ENCODE measurements around the gene CDC42BPB.

DNA sequence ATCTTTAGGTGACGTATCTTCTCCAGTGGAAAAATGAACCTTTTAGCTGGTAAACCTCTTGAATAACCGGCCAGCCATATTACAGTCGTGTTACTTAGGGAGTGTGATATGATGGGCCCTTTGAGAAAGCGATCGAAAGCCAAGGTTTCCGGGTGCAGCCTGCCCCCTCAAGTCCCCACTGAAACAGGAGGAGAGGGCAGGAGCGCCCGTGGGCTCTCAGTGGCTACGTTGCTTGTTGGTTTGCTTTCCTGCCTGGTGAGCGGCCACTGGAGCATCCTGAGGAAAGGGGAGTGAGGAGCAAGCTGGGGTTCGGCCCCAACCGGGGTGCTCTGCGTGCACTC, 80.6 kb downstream of the PPP2R5C start:
- PRO-cap: no peak
- RAMPAGE, long total RNA: no peak

DNA sequence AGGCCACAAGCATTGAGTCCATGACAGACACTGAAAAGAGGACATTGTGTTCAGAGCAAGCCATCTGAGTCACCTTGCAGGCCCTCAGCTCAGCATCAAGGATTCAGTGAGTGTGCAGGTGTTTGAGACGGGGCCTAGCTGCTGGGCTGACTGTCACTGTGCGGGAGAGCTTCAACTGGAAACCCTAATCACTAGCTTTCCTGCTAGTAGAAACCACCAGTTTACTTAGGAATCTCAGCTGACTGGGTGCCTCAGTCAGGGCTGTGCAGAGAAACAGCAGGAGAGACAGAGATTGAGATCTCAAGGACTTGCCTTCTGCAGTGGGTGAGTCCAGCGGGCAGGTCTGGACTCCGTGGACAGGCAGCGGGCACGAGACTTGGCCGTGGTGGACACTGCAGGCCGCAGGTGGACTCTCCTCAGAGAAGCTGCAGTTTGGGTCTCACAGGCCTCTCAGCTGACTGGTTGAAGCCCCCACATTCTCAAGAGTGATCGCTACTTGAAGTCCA, 86.0 kb upstream of the DYNC1H1 start:
- PRO-cap: no peak
- RAMPAGE, long total RNA: no peak

DNA sequence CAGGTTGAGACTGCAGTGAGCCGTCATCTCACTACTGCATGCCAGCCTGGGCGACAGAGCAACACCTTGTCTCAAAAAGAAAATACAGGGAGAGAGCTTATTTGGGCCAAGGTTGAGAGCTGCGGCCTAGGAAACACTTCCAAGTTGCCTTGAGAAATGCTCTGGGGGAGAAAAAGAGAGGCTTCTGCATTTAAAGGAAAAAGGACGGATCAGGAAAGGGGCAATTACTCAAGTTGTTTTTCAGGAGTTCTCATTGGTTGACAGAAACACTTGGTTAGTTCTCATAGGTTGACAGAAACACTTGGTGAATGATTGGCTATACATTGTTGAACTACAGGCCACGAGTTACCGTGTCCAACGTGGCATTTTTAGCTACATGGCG, 34.9 kb upstream of the DYNC1H1 start:
- PRO-cap: no peak
- RAMPAGE, long total RNA: no peak

DNA sequence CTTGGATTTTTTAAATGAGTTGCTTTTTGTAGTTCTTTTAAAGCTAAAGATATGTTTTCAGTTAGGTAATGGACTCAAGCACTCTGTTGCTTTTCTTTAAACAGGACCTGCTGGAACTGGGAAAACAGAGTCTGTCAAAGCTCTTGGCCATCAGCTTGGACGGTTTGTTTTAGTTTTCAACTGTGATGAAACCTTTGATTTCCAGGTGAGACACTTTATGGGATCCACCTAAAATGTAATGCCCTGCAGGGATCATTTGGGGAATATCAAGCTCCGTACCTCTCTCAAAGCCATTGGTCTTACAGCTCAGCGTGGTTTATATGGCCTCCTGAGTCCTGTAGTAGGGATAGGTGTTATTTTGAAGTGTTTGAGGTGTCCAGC, 42.5 kb downstream of the DYNC1H1 start:
- PRO-cap: no peak
- RAMPAGE, long total RNA: no peak

DNA sequence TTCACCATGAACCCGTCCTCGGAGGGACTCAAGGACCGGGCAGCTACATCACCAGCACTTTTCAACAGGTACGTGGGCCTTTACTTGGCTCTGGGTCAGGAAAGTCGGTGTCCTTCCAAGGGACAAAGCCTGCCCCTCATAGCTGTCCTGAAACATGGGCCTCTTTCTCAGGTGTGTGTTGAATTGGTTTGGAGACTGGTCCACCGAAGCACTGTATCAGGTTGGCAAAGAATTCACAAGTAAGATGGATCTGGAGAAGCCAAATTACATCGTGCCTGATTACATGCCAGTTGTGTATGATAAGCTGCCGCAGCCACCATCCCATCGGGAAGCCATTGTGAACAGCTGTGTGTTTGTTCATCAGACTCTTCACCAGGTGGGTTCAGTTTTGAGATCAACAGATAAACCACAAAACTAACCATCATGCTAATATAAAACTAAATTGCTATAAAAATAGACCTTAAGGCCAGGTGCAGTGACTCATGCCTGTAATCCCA, 59.0 kb downstream of the HSP90AA1 start:
- PRO-cap: no peak
- RAMPAGE, long total RNA: no peak

GRCh38 chr14:102048346-102048918, 38.4 kb downstream of the HSP90AA1 start:
- PRO-cap: no peak
- RAMPAGE, long total RNA: no peak

DNA sequence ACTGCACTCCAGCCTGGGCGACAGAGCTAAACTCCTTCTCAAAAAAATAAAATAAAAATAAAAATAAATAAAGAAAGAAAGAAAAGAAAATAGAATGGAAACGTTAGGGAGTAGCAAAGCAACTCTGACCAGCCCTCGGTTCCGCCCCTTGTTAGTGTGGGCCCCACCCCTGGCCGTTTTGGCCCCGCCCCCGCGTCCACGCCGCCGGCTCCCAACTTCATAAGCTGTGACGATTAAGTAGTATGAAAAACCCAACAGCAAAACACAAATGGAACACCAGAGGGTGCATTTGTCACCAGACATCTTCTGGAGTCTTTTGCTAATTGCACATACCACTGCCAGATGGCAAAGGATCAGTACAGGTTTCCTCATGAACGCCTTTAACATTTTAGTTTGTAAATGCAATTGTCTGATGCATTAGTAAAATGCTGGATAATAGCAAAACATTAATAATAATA, 23.8 kb downstream of the HSP90AA1 start:
- PRO-cap: no peak
- RAMPAGE, long total RNA: no peak

DNA sequence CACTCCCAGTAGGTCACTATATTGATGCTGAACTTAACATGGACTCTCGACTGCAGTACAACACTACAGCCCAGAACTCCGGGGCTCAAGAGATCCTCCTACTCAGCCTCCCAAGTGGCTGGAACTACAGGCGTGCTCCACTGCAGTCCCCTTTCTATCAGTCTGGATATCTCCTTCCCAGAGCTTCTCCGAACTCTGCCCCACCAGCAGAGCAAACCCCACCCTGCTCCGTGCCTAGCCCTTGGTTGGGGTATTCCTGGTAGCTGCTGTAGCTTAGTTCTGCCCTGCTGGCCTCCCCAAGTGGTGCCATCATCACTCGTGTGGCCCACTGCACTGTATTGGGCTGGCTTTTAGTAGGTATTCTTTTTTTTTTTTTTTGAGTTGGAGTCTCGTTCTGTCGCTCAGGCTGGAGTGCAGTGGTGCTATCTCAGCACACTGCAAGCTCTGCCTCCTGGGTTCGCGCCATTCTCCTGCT, 9.5 kb downstream of the HSP90AA1 start:
- PRO-cap: no peak
- RAMPAGE, long total RNA: no peak

DNA sequence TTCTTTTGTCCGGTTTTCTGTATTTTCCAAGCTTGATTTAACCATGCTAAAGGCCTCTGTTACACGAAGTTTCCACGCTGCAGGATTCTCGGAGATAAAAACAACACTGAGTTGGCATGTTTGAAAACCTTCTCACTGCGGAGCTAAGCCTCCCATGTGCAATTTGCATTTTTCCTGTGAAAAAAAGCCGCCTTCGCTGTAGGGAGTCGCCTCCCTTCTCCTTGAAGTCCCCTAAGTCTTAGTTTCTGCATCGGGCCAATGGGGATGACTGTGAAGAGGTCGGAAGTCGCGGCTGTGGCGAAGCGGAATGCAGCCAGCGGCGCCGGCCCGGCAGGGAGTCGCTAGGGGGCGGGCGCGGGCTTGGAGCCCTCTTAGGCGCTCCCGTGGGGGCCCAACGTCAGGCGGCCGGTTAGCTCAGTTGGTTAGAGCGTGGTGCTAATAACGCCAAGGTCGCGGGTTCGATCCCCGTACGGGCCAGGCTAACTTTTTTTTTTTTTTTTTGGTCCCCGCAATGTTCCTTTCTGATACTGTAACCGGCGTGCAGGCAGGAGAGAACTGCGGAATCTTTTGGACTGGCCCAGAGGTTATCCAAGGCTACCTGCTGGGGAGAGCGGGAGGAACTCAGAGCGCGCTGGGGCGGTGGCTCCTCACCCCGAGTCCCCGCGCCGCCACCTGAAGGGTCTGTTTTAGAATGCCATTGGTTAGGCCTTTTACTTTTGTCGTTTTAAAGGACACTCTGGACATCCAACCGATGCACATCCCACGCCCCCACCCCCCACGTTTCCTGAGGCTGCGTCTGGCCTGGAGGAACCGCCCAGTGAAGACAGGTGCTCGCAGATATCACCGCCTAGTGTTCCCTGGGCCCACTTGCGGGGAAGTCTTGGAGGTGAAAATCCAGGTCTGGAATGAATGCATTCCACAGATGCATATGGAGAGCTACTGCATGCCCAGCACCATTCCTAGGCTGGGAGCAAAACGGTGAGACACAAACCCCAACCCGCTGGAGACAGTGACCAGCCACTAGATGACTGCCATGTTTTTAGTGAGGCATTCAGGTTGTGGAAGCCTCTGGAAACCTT, 2.5 kb upstream of the ZNF839 start:
- PRO-cap: bidirectional peak, plus-strand start at position 400 of the sequence, minus-strand start at position 240 of the sequence
- RAMPAGE, long total RNA: no peak

- PRO-cap: no peak
- RAMPAGE, long total RNA: no peak
These were observed 14.2 kb upstream of the ANKRD9 start for GRCh38 chr14:102523712-102524185.

DNA sequence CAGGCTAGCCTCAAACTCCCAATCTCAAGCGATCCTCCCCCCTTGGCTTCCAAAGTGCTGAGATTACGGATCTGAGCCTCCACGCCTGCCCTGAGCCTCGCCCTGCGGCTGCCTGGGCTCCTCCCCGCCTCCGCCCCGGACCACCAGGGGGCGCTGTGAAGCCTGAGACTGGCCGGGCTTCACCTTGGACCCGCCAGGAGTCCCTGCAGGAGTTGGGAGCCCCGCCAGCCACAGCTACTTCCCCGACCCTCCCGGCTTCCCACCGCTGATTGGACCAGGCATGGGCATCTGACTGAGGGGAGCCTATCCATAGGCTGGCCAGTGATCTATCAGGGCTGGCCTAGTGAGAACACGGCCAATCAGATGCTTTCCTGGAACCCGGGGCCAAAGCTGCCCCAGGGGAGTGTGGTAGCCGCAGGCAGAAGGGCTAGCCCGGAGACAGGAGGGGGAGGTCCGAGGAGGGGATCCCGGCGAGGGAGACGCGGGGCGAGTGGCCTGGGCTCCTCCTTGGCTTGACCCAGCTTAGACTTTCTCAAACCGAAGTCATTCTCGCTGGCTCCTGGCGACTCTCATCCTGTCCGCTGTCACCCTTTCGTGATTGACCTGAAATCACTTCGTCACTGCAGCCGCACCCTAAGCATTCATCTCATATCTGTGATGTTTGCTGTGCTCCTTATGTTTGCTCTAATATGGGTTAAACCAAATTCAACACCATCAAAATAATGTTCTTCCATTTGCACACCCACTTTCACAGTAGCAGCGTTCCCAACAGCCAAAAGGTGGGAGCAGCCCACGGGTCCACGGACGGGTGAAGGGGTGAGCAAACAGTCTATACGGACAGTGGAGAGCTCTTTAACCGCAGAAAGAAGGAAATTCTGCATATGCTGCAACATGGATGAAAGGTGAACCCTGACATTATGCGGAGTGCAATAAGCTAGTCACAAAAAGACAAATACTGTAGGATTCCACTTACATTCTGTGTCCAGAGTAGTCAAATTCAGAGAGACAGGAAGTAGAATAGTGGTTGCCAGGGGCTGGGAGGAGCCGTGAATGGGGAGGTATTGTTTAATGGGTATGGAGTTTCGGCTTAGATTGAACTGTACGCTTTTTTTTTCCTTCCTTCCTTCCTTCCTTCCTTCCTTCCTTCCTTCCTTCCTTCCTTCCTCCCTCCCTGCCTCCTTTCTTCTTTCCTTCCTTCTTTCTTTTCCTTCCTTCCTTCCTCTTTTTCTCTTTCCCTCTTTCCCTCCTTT, 15.4 kb upstream of the ANKRD9 start:
- PRO-cap: bidirectional peak, plus-strand start at position 421 of the sequence, minus-strand start at position 205 of the sequence
- RAMPAGE, long total RNA: no peak

DNA sequence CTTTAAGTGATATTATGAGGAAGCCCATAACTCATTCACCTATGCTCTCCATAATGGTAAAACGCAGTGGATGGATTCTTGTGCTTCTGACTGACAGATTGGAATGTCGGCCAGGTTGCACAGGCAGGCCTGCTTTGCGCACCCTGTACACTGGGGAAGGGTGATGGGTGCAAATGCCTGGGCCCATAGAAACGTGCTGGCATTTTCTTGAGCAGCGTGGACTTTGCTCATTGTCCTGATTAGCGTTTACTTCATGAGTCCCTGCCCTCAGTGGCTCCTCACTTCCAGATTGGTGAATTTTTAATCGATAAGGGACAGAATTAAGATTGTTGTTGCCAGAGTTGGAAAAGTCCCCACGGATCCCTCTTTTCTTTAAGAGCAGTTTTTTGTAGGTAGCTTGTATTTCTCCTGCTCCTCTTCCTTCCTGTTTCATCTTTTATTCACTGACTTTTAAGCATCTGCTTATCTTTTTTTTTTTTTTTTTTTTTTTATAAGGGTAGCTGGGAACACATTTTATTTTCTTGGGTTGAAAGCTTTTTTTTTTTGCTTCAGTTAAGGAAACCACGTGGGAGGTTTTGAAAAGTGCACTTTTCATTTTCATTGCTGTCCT, 80.8 kb upstream of the TRAF3 start:
- PRO-cap: no peak
- RAMPAGE, long total RNA: no peak

- PRO-cap: no peak
- RAMPAGE, long total RNA: no peak
These were observed 17.8 kb downstream of the TRAF3 start for GRCh38 chr14:102794752-102795792.

- PRO-cap: no peak
- RAMPAGE, long total RNA: no peak
These were observed 26.0 kb downstream of the TRAF3 start for GRCh38 chr14:102802990-102803818.

- PRO-cap: no peak
- RAMPAGE, long total RNA: no peak
These were observed 20.8 kb upstream of the AMN start for GRCh38 chr14:102901675-102902037.

DNA sequence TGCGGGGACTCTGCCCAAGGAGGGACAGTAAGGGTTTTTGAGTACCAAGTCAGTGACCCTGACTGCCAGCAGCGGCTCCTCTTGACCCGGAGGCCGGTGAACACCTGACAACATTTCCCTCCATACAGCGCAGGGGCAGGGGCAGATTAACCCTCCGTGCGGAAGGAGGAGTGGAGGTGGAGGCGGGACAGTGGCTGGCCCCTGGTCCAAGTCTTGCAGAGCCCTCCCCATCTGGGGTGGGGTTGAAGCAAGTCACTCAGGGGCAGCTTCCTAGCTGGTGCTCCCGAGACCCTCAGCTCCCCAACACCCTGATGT, 7.2 kb upstream of the AMN start:
- PRO-cap: no peak
- RAMPAGE, long total RNA: no peak

GRCh38 chr14:103052292-103052819, 5.0 kb downstream of the CDC42BPB start:
- PRO-cap: no peak
- RAMPAGE, long total RNA: no peak

DNA sequence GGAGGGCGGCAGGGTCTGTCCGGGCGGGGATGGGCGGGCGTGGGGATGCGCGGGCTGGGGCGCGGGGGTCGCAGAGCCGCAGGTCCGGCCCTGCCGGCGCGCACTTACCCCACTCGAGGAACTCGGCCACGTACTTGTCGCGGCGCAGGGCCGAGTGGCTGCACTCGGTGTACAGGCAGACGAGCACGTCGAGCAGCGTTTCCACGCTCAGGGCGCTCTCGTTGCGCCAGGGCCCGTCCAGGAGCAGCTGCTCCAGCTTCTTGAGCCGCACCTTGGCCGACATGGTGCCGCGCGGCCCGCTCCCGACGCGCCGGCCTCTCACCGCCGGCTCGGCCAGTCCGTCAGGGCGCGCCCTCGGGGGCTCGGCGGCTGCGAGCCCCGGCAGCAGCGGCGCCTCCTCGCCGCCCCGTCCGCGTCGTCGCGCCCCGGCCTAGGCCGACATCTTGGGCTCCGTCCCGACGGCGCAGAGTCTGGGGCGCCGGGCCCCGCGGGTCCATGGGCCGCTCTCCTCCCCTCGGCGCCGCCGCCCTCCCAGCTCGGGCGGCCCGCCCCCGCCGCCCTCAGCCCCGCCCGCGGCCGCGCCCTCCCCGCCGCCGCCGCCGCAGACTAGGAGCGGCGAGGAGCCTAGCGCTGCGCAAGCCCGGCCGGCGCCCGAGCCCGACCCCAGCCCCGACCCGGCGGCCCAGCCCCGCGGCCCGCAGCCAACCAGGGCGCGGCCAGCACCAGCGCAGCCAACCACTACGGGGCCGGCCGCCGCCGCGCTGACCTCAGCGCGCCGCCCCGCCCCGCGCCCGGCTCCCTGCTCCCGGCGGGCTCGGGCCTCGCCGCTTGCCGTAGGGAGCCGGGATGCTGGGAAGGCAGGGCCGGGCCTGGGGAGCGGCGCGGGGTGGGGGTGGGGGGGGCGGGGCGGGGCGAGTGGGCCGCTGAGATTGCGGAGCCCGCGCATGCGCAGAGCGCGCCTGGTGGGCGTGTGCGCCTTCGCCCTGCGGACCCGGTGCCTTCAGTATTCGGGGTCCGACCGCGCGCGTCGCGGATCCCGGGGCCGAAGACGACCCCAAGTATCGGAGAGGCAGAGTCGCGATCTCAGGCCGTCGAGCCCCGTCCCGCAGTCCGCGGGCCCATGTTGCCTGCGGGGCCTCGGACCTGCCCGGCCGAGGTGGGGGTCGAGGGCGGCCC, at the start of gene CDC42BPB:
Gene CDC42BPB (minus strand): TSS at position 659 of the 1,176 bp plus-strand sequence.
- PRO-cap: no peak
- RAMPAGE, long total RNA: no peak

DNA sequence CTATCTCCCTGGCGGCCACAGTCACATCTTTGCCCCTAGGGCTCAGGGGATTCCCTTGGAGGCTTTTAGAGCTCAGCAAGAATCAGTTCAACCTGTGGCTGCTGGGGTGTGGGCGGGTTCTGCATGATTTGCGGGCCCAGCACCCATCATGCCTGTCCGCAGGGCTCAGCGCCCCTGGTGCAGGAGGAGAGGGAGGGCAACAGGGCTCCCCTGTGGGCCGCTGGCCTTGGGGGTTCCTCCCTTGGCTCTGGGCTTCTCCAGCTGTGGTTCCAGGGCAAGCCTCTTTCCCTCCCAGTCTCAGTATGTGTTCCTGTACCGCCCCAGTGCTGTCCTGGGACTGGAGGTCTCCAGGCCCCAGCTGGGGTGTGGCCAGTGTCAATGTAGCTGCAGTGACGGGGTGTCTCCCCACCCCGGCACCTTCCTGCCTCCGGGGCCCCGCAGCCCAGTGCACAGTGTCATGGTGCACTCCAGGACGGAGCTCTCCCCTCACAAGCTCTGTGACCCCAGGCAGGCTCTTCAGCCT, 10.0 kb upstream of the LBHD2 start:
- PRO-cap: no peak
- RAMPAGE, long total RNA: no peak

DNA sequence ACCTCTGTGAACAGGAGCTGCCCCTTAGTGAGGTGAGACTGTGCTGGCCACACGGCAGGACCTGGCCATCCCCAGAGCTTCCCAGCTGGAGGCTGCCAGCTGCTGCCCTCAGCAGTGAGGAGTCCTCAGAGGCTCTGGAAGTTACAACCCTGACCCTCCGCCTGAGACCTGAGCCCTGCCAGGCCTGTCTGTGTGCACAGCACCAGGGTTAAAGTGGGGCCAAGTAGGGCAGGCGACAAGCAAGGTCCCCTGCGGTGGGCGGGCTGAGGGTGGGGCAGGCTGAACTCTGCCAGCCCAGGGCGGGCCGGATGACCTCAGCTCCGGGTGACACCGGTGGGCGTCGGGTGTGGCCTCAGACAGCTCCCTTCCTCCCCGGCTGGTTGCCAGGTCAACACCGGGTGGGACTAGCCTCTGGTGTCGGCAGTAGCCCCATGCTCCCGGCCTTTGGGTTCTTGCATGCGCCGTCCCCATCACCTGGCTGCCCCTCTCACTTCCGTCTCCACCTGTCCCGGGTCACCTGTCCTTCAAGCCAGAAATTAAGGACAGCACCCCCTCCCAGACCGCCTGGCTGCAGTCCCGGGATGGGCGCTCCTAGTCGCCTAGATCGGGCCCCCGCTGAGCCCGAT, 9.1 kb upstream of the LBHD2 start:
- PRO-cap: no peak
- RAMPAGE, long total RNA: no peak